ENCODE data around the genes IFNA21, IFNA10 and IFNA2.

GRCh38 chr9:17498629-17499028, 80.2 kb upstream of the SH3GL2 start:
- PRO-cap: no peak

GRCh38 chr9:19155283-19156106, 28.2 kb upstream of the PLIN2 start:
- PRO-cap: no peak

GRCh38 chr9:19183931-19185133, 46.2 kb upstream of the DENND4C start:
- PRO-cap: no peak

- PRO-cap: no peak
Measured at GRCh38 chr9:19375162-19375811, 4.7 kb downstream of the RPS6 start.

DNA sequence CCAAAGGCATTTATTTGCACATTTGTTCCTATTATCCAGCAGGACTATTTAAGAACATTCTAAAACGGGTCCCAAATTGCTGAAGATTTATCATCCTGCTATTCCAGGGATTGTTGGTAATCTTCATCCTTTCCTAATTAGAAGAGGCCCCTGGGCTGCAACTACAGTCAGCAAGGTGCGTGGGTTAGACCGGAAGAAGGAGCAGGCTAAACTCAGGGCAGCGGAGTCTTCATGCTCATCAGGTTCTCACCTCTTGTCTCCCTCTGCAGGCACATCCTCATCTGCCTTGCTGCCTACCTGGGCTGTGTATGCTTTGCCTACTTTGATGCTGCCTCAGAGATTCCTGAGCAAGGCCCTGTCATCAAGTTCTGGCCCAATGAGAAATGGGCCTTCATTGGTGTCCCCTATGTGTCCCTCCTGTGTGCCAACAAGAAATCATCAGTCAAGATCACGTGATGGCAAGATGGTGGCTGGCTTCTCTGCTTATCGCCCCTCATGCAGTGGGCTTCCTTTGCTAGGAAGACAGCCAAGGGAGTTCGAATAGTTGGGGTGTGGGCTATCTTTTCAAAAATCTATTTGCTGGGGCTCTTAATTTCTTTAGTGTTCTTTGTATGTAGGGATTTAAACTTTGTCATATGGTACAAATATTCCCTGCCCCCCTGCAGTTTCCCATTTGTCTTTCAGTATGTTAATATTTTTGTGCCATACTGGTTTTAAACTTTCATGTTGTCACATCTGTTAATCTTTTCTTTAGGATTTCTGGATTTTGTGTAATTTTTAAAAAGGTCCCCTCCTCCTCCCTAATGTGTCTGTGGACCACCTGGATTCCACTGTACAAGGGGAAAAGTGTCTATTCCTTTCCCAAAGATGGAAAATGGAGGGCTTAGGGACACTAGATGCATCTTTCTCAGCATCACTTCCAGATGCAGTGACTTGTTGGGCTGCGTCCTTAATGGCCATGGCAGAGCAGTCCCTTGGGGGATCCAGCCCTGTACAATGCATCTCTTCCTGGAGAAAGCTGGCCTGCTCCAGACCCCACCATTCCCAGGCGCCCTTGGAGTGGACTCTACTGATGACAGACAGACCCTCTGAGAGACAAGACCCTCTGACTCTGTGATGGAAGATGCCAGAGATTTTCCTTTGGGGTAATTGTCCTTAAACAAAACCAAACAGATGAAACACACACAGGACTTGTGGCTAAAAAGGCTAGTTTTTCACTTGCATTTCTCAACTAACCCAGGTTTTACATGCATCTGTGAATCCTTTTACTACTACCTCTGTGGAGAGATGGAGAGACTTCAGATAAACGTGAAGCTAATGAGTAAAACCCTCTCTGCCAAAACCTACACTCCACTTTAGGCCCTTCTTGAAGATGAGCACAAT, 41.9 kb downstream of the ACER2 start:
- PRO-cap: no peak

GRCh38 chr9:20551840-20552206, 70.5 kb downstream of the MLLT3 start:
- PRO-cap: no peak

DNA sequence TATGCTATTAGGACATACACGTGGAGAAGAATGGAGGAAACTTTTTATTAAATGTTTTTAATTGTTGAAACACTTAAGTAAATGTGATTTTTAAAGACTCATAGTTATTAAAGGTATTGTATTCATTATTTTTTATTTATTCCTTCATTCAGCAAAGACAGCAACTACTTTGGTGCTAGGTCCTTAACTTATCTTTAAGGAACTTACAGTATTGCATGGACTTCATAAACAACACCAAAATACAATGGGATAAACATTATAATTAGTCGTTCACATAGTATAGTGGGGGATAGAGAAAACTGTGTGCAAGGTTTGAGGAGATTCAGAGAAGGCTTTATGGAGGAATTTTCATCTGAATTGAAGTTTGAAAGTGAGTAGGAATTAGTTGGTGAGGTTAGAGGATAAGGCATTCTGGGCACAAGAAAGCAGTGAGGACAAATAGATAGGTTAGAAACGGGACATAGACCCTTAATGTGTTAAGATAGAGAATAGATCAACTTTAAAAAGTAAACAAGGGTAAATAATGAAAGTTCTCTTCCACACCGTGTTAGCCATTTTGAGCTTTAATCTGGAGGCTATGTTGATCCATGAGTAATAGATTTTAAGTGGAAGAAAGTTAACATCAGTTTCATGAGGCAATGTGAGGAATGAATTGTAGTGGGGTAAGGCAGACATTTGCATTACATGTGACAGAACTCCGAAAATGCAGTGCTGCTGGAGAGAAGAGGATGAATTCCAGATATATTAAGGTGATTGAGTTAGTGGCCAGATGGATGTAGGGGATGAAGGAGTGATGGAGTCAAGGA, 3.7 kb downstream of the FOCAD start:
- PRO-cap: no peak

DNA sequence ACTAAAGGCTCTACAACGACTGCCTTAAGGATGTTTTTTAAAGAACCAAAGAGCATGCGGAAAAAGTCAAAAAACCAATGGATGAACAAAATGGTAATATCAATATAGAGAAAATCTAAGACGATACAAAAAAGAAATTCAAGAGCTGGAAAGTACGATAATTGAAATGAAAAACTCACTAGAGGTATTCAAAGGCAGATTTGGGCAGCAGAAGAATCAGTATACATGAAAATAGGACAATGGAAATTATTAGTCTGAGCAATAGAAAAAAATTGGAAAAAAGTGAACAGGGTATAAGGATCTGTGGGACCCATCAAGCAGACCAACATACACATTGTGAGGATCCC, 30.3 kb downstream of the HACD4 start:
- PRO-cap: no peak

GRCh38 chr9:21030268-21030975, 1.0 kb downstream of the HACD4 start:
- PRO-cap: no peak

GRCh38 chr9:21166605-21166959, at the start of gene IFNA21:
IFNA21 (minus strand) TSS chr9:21166660.
- PRO-cap: no peak

GRCh38 chr9:21206882-21207373, at the start of gene IFNA10:
IFNA10 (minus strand) TSS chr9:21207143.
- PRO-cap: no peak

GRCh38 chr9:21385310-21385750, at the start of gene IFNA2:
IFNA2 (minus strand) TSS chr9:21385398.
- PRO-cap: no peak

GRCh38 chr9:21527989-21528444, 45.9 kb upstream of the IFNE start:
- PRO-cap: no peak

GRCh38 chr9:21564458-21564950, 82.4 kb upstream of the IFNE start:
- PRO-cap: no peak

DNA sequence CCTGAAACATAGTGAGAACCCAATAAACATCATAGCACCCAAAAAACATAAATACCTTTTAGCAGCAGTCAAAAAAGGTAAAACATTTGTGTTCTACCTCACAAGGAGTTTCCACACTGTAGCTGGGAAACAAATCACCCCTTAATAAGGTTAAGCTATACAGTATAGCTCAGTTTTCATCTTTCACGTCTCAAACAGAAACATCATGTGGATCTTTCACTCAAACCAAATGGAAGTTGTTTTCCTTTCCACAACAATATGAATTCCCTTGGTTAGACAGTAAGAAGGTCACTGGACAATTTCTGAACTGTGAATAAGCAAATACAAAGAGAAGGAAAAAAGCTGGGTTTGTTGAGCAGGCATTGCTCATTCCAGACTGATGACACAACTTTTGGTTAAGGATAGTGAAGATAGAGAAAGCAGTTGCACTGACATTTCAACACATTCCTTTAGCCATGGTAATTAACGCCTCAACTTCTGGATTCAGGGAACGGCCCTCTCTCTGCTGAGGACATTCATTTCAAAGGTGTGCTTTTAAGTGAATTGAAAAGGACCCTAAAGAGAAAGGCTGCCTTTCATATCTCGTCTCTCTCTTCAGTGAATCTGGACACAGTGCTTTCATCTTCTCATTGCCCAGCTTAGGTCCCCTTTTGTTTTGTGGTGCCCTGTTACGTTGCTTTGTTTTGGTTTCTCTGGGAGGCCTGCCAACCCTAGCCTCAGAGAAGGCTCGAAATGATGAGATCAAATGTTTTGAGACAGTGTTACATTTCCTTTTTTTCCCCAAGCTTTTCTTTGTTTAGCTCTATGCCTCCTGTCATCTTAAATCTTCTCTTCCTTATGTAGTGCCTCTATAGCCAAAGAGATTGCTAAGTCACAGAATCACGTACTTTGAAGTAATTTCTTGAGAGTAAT, 94.2 kb upstream of the IFNE start:
- PRO-cap: no peak

DNA sequence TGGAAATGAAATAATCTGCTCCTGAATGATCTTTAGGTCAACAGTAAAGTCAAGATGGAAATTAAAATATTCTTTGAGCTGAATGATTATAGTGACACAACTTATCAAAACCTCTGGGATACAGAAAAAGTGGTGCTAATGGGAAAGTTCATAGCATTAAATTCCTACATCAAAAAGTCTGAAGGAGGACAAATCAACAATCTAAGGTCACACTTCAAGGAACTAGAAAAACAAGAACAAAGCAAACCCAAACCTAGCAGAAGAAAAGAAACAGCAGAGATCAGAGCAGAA, 41.1 kb downstream of the MTAP start:
- PRO-cap: no peak

DNA sequence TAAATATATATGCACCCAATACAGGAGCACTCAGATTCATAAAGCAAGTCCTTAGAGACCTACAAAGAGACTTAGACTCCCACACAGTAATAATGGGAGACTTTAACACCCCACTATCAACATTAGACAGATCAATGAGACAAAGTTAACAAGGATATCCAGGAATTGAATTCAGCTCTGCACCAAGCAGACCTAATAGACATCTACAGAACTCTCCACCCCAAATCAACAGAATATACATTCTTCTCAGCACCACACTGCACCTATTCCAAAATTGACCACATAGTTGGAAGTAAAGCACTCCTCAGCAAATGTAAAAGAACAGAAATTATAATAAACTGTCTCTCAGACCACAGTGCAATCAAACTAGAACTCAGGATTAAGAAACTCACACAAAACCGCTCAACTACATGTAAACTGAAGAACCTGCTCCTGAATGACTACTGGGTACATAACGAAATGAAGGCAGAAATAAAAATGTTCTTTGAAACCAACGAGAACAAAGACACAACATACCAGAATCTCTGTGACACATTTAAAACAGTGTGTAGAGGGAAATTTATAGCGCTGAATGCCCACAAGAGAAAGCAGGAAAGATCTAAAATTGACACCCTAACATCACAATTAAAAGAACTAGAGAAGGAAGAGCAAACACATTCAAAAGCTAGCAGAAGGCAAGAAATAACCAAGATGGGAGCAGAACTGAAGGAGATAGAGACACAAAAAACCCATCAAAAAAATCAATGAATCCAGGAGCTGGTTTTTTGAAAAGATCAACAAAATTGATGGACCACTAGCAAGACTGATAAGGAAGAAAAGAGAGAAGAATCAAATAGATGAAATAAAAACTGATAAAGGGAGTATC, 63.3 kb downstream of the CDKN2A start:
- PRO-cap: no peak

GRCh38 chr9:22079891-22080441, 70.9 kb upstream of the CDKN2B start:
- PRO-cap: no peak

GRCh38 chr9:22109004-22109469, 99.9 kb upstream of the CDKN2B start:
- PRO-cap: no peak

GRCh38 chr9:22112799-22113222, 103.7 kb upstream of the CDKN2B start:
- PRO-cap: no peak

Data from right cardiac atrium (tissue), 1 donor.